M059J (cell line): ENCODE data around the gene ADGRL1.

- RAMPAGE, long total RNA: no peak
These were observed 58.6 kb upstream of the YJU2B start for GRCh38 chr19:13689036-13689480.

GRCh38 chr19:13774945-13775268 is 651 bp downstream of the C19orf53 start:
- RAMPAGE, long total RNA: no peak

GRCh38 chr19:13817470-13818582 is 22.6 kb downstream of the ZSWIM4 start:
- RAMPAGE, long total RNA: no peak

- RAMPAGE, long total RNA: no peak
These were observed 29.2 kb upstream of the NANOS3 start for GRCh38 chr19:13847642-13848222.

GRCh38 chr19:13874078-13874484 is 2.9 kb upstream of the NANOS3 start:
- RAMPAGE, long total RNA: no peak

DNA sequence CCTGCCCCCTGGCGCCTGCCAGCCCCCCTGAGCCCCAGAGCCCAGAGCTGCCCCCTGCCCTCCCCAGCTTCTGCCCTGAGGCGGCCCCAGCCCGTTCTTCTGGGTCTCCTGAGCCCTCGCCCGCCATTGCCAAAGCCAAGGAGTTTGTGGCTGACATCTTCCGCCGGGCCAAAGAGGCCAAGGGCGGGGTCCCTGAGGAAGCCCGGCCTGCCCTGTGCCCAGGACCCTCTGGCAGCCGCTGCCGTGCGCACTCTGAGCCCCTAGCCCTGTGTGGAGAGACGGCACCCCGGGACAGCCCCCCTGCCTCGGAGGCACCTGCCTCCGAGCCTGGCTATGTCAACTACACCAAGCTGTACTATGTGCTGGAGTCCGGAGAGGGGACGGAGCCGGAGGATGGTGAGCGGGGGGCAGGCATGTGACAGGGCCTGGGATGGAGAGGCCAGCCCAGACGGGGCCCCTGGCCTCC is 6.8 kb downstream of the DCAF15 start:
- RAMPAGE, long total RNA: no peak

- RAMPAGE, long total RNA: no peak
These were observed 26.2 kb downstream of the DCAF15 start for GRCh38 chr19:13978167-13979275.

DNA sequence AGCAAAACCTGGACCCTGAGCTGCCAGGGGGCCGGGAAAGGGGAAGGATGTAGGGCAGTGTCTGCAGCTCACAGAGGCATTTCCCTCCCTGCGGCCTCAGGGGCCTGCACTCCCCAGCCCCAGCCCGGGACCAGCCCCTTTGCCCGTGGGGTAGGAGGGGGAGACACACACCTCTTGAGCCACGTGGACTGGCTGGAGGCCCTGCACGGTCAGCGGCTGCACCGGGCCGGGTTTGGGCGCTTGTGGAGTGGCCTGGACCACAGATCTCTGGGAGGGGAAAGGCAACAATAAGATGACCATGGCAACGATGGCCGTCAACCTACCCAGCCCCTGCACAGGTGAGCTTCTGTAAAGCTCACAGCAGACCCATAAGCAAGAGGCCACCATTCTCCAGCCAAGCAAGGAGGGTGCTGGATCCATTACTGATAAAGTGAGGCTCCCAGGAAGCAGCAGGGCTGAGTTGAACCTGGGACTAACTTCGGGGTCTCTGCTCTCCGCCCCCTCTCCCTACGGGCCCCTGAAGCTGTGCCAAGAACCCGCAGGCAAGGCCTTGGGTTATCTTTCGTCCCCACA is 26.8 kb downstream of the RFX1 start:
- RAMPAGE, long total RNA: no peak

GRCh38 chr19:14023539-14023982 is 4.4 kb upstream of the RLN3 start:
- RAMPAGE, long total RNA: no peak

- RAMPAGE, long total RNA: no peak
These were observed 10.8 kb upstream of the C19orf67 start for GRCh38 chr19:14096374-14096827.

DNA sequence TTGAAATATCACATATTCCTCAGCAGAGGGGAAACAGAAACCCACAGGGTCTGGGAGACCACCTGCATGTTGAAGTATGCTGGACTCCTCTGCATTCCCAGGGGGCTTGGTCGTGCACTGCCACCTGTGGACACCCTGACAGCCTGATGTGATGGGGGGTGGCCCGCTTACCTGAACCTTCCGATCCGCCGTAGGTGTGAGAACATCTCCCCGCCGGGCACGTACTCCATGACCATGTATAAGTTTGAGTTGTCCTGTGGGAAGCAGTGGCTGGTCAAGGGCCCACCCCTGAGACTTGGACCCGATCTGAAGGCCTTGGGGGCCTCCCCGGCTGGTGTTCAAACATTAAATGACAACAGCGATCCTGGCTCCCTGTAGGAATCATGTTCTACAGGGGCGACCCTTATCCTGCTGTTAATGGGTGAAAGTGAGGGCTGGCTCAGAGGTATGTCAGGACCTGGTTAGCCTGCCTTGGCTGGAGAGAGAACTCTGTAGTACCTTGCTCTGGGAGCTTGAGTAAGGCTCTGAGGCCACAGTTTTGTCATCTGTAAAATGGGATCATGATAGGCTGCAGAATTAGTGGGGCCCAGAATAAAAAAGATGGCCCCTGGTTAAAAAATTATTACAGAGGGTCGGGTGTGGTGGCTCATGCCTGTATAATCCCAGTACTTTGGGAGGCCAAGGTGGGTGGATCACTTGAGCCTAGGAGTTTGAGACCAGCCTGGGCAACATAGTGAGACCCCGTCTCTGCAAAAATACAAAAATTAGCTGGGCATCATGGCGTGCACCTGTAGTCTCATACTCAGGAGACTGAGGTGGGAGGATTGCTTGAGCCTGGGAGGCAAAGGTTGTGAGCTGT is 15.3 kb upstream of the C19orf67 start:
- RAMPAGE, long total RNA: no peak

DNA sequence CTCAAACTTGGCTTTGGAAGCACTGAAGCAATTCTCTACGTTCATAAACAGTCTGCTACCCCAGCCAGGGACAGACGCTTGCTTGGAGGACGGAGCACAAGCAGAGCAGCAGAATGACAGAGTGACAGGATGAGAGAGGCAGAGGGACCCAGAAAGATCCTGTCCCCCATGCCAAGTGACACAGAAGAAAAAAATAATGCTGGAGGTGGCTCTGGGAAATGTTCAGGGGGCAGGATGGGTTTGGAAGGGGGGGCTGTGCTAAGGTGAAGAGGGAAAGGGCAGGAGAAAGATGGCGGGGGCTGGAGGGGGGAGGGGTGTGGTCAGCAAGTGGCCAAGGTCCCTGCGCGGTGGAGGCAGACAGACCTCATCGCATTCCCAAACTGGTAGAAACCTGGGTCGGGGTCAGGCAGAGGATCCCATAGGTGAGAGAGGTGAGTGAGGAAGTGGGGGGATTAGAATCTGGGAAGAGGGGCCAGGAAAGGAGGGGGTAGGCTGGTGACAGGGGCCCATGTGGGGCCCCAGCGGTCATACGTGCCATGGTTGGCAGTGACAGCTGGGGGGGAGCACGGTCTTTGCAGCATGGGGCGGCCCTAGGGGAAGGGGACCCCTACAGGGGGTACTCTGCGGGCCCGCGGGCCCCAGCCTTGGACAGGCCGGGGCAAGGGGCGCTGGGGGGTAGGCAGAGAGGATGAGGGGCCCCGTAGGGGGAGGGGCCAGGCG is 684 bp downstream of the PRKACA start:
- RAMPAGE, long total RNA: no peak

DNA sequence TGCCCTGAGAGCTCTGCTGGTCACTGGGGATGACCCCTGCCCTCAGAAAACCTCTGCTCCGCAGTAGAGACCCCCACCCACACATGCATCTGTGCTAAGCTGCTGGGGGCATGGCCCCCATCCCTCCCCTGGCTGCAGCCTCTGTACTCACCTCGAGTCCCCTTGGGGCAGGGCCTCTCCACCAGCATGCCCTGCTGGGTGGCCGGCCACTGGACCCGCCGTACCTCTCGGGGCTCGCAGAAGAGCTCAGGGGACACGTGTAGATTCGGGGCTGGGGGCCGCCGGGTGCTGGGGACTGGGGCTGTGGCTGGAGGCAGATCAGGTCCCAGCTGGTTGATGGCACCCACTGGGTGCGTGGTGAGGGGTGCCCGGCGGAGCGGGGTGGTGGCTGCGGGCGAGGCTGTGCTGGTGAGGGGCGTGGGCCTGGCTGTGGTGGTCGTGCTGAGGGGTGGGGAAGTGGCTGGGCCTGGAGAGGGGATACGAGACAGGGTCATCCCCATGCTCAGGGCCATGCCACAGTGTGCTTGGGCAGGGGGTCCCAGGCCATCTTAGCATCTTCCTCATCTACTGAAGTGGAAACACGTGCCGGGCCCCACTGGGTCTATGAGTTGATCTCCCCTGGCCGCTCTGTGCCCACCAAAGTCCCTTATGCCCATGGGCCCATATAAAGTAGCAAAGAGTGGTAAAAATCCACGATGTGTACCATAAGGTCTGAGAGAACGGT is 24.9 kb upstream of the ASF1B start:
- RAMPAGE, long total RNA: no peak

DNA sequence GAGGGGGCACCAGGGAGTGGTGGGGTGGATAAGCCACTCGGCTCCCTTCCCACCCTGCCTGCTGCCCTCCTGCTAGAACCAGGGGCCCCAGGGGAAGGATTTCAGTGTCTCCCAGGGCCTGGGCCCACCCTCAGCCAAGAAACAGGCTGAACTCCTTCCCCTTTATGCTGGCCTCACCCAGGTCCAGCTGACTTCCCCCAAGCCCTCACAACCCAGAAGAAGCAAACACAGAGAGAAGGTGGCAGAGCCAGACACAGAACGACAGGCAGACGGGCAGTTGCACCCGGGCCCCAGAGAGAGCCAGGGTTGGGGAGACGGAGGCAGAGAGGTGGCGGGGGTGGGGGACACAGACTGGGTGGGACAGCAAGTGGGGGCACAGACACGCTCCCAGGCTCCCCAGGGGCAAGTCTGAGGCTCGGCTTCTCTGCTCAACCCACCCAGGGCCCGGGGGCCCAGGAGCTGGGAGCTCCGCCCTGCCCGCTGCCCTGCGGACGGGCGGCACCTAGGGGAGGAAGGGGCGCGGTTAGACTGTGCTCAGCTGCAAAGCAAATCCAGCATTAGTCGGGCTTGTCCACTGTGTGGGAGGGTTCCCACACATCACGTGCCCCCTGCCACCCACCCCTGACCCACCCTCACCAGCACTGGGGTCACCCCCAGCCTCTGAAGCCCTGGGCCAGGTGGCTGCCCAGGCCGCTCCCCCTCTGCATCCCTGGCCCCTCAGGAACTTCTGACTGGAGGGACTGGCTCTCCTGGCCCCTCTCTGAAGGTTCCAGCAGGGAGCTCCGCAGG is 31.2 kb upstream of the ASF1B start:
- RAMPAGE, long total RNA: no peak

GRCh38 chr19:14205772-14206461 is at the start of gene ADGRL1:
Gene ADGRL1, minus strand, starts transcription at chr19:14206169.
- RAMPAGE, long total RNA: no peak

DNA sequence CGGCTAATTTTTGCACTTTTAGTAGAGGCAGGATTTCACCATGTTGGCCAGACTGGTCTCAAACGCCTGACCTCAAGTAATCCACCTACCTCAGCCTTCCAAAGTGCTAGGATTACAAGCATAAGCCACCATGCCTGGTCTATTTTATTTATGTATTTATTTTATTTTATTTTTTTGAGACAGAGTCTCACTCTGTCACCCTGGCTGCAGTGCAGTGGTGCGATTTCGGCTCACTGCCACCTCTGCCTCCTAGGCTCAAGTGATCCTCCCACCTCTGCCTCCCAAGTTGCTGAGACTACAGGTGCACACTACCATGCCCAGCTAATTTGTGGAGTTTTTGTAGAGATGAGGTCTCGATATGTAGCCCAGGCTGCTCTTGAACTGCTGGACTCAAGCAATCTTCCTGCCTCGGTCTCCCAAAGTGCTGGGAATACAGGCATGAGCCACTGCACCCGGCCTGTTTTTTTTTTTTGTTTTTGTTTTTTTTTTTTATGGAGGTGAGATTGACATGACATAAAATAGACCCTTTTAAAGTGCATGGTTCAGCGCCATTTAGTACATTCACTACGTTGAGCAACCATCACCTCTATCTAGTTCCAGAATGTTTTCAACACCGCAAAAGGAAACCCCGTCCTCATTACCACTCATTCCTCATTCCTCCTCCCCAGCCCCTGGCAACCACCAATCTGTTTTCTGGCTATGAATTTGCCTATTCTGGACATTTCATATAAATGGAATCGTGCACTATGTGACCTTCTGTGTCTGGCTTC is 10.2 kb upstream of the ADGRE5 start:
- RAMPAGE, long total RNA: no peak

DNA sequence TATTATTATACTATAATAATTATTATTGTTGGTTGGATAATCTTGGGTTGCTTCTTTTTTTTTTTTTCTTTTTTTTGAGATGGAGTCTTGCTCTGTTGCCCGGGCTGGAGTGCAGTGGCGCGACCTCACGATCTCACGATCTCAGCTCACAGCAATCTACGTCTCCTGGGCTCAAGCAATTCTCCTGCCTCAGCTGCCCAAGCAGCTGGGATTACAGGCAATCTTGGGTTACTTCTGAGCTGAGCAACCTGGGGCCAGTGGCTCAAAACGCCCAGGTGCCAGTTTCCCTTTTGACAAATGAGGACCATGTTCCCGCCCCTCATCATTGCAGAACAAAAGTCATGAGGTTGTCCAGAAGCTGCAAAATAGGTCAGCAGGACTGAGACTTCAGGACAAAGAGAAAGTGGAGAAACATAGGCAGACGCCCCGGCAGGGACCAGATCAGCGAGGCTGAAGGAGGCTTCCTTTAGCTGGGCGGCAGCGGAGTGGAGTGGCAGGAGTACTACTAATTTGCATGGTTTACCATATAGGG is 3.4 kb upstream of the ADGRE5 start:
- RAMPAGE, long total RNA: no peak

DNA sequence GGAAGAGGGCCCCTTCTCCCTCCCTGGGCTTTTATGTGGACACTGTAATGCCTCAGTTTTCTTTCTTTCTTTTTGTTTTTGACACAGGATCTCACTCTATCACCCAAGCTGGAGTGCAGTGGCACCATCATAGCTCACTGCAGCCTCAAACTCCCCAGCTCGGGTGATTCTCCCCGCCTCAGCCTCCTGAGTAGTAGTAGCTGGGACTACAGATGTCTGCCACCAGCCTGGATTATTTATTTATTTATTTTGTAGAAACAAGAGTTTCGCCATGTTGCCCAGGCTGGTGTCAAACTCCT is 722 bp upstream of the ADGRE5 start:
- RAMPAGE, long total RNA: no peak

GRCh38 chr19:14416071-14416690 is 3.0 kb downstream of the DDX39A start:
- RAMPAGE, long total RNA: no peak

- RAMPAGE, long total RNA: no peak
These were observed 17.2 kb downstream of the PKN1 start for GRCh38 chr19:14450166-14450886.